Bile duct (tissue), 1 donor: ENCODE data around the genes TMEM33, BEND4 and SHISA3.

GRCh38 chr4:40306868-40307539 is 28.1 kb upstream of the CHRNA9 start:
- PRO-cap: no peak

GRCh38 chr4:40369829-40370048 is 34.6 kb downstream of the CHRNA9 start:
- PRO-cap: no peak

DNA sequence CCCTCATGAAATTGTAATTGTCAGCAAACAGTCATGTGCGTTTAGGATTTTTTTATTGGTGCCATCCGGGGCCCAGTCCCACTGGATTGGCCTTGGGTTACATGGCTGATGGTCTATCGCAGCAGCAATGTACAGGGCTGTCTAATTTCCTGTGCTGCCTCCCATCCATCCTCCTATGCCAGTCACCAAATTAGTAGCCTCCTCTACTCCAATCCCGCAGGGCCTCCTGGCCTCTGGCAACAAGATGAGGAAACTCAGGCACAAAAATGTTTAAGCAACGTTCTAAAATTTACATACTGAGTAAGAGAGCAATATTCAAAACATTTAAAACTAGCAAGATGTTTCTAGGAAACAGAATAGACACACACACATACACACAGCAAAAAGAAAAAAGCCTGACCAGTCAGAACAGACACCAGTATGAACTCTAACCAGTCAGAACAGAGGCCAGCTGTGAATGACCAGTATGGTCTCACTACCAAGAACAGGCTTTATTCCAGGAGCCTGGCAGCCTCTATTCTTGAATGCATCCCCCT is 42.5 kb downstream of the CHRNA9 start:
- PRO-cap: no peak

GRCh38 chr4:40420606-40421089 is 85.5 kb downstream of the CHRNA9 start:
- PRO-cap: no peak

- PRO-cap: no peak
Measured at GRCh38 chr4:40471718-40472220, 136.6 kb downstream of the CHRNA9 start.

- PRO-cap: no peak
Measured at GRCh38 chr4:40500927-40501247, 128.8 kb downstream of the RBM47 start.

DNA sequence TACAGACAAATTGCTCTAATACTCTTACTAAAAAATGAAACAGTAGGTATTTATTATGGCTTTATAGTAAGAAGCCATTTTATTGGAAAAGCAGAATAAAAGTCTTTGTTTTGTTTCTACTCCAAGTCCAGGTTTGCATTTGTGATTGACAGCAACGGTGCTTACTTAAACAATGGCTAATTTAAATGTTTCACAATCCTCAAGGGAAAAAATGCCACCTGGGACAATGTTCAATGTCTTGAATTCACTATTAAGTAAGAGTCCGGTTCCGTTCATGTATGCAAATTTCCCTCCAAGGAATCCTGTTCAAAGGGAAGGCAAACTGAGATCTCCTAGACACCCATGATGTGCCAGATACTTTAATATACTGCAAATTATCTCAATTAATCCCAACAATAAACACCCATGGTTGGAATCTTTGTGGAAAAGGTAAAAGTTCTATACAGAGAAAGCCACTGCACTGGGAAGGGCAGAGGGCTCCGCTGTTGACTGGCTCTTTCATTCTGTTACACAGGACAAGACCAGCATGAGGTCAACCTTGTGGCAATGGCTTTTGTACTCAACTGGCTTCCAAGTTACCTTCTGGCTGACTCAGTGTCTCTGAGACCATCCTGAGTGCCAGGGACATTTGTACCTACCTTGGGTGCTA is 123.5 kb downstream of the RBM47 start:
- PRO-cap: no peak

GRCh38 chr4:40576899-40577636 is 52.6 kb downstream of the RBM47 start:
- PRO-cap: bidirectional peak, plus-strand start at chr4:40577189, minus-strand start at chr4:40577063; unidirectional peak, plus-strand start at chr4:40577396

DNA sequence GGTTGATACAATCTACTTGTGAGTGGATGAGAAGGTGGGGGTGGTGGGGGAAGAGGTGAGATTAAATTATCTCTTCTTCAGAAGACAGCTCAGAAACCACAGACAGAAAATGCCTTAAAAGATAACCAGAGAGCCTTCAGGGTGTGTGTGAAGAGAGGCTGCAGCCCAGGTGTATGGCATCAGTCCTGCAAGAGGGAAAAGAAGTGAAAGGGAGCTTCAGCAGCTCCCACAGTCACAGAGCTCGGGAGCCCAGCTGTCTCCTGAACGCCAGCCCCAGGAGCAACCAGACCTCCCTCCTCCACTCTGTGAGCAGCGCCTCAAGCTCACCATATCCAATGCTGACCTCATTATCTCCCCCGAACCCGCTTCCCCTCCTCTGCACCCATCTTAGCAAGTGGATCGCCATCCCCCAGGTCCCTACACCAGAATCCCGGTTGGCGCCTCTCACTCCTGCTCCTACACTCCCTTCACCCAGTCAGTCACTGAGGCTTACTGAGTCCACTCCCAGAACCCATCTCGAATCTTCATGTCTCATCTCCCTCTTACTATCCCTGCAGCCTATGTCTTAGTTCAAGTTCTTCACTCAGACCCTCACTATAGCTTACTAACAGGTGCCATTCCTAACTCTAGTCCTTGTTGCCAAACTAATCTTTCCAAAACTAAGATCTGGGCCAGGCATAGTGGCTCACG is 47.9 kb downstream of the RBM47 start:
- PRO-cap: no peak

GRCh38 chr4:40630379-40631096 is 874 bp upstream of the RBM47 start:
- PRO-cap: bidirectional peak, plus-strand start at chr4:40630545, minus-strand start at chr4:40630476; bidirectional peak, plus-strand start at chr4:40630881, minus-strand start at chr4:40630848; bidirectional peak, plus-strand start at chr4:40630916, minus-strand start at chr4:40630920

DNA sequence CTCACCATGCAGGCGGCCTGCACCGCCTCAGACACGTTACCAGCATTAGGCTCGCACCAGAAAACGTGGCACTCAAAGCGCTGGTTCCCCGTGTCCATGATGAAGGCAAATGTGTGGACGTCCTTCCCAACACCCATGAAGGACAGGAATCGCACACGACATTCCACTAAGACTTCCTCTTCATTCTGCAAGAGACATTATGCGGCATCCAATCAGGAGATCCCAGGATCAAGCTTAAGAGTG is 72.0 kb downstream of the NSUN7 start:
- PRO-cap: no peak

DNA sequence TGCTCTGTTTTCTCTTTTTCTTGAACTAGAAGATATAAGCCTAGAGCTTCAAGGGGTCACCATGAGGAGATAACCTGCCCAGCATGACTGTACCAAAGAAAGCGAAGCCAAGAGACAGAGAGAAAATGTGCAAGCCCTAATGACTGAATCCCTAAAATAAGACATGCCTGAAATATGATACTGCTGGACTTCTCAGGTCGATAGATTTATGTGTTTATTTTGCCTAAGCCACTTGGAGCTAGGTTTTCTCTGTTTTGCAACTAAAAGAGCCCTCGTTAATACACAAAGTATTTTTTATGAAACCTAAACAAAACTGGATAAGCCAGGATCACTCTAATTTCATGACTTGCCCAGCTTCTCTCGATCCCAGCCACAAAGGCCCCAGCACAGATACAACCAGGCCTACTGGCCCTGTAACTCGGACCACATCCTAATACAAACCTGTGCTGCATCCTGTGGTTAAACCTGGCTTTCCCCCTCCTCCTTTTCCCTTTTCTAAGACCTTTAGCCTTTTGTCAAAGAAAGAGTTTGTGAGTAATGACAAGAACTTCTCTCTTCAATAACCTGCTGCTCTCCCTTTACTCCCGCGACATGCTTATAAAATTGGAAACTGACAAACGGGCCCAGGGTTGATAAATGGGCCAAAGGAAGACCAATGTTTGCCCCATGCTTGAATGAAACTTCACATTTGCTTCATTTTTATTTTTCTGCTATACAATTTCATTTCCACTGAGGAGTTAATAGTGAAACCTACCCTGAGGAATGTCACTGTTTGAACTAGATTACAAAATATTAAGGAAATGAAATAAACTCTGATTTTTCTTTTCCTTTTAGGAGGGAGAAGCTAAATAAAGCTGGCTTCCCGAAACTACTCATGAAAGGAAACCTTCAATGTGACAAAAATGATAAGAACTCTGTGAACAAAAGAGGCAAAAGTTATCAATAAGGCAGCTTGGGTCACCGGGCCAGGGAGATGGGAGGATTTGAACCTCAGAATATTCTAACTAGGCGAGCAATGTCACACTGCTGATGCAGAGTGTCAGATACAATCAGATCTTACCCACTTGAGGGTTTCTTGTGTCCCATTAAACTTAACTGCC is 185.6 kb downstream of the APBB2 start:
- PRO-cap: no peak

DNA sequence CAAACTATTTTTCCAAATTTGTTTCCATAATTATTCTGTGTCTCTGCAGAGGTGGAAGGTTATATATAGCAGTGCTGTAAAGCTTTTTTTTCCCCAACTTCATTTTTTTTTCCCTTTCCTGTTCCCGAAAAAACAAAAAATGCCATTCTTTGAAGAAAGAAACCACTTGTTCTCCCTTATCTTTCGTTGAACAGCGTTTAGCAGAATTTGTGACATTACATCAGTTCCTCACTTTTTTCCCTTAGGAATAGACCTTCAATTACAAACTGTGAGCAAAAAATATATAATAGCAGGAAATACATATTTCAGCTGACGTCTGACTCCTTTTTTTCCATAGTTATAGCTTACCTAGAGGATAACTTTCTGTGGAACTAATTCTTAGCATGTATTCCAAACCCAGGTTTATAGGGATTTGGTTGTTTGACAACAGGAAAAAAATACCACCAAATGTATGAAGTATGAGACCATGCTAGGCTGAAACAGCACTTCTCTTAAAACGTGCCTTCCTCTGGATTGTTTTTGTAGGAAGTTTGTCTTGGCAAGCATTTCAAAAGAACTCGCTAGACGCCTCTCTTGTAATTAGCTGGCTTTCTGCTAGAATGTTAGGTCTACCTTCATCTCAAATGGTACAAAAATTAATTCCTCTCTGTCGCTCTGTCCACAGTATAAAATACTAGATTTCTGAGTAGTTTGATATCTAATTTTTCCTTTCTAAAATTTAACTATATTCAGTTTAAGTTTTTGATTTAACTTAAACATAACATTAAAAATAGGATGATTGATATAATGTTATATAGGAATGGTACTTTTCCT is 2.0 kb upstream of the LIMCH1 start:
- PRO-cap: no peak

GRCh38 chr4:41572507-41572999 is 34.6 kb downstream of the LIMCH1 start:
- PRO-cap: no peak

GRCh38 chr4:41645926-41646465 is 102.5 kb downstream of the PHOX2B start:
- PRO-cap: no peak

DNA sequence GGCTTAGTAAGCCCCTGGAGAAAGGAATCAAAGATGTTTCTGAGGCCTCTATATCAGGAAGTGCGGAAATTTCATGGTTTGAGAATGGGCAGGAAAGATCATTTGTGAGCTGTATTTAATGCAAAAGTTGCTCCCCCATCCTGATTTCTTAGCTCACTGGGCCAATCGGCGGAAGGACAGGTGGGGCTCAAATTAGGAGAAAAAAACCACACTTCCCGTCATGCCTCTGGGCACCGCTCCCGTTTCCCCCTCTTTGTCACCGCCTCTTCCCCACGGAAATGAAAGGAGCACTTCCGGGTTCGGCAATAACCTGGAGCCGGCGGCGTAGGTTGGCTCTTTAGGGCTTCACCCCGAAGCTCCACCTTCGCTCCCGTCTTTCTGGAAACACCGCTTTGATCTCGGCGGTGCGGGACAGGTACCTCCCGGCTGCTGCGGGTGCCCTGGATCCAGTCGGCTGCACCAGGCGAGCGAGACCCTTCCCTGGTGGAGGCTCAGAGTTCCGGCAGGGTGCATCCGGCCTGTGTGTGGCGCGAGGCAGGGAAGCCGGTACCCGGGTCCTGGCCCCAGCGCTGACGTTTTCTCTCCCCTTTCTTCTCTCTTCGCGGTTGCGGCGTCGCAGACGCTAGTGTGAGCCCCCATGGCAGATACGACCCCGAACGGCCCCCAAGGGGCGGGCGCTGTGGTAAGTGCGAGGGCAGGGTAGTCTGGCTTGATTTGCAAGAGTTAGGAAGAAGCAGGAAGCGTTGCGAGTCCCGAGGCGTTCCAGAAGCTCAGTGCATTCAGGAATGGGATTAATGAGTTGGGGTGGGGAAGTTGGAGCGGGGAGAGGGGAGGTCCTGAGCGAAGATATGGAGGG is at the start of gene TMEM33:
Gene TMEM33, plus strand, starts transcription at position 582 of the 856 bp plus-strand sequence.
- PRO-cap: bidirectional peak, plus-strand start at position 305 of the sequence, minus-strand start at position 150 of the sequence

- PRO-cap: no peak
Measured at GRCh38 chr4:42151263-42151581, 1.2 kb downstream of the BEND4 start.

DNA sequence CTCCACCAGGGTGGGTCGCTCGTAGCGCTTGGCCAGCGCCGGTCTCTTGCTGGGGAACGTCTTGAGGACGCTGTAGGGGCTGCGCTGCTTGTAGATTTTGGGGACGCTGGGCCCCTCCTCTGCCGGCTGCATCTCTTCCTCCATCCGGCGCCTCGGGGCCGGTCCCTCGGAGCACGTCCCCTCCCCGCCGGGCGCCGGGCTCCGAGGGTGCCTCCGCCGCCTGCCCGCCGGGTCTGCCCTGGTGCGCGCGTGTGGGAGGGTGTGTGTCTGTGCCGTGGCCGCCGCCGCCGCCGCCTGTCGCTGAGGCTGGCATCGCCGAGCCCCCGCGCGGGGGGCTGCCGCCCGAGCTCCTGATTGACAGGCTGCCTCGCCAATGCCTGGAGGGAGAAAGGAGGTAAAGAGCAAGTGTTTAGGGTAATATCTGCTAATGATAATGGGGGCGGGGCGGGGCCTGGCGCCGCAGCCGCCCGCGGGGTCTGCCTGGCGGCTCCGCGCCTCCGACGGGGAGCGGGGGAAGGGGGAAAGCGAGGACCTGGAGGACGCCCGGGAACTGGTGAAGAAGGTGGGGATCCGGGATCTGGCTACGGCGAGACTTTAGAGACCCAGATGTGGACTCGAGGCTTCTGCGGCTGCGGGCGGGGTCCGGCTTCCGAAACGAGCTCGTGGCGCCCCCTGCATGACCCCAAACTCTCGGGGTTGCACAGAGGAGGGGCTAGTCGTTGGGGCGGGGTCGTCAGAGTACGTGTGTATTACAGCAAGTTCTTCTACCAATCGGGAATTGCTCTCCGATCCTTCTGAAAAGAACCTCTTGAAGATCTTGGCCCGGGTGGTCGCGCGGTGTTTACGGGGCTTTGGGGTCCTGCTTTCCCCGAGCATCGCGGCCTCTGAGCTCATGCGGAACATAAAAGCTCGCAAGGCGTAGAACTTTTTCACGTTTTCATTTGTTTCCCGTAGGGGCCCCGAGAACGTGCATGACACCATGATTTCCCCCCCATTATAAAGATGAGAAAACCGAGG is at the start of gene BEND4:
Gene BEND4, minus strand, starts transcription at position 656 of the 1,017 bp plus-strand sequence.
- PRO-cap: no peak

DNA sequence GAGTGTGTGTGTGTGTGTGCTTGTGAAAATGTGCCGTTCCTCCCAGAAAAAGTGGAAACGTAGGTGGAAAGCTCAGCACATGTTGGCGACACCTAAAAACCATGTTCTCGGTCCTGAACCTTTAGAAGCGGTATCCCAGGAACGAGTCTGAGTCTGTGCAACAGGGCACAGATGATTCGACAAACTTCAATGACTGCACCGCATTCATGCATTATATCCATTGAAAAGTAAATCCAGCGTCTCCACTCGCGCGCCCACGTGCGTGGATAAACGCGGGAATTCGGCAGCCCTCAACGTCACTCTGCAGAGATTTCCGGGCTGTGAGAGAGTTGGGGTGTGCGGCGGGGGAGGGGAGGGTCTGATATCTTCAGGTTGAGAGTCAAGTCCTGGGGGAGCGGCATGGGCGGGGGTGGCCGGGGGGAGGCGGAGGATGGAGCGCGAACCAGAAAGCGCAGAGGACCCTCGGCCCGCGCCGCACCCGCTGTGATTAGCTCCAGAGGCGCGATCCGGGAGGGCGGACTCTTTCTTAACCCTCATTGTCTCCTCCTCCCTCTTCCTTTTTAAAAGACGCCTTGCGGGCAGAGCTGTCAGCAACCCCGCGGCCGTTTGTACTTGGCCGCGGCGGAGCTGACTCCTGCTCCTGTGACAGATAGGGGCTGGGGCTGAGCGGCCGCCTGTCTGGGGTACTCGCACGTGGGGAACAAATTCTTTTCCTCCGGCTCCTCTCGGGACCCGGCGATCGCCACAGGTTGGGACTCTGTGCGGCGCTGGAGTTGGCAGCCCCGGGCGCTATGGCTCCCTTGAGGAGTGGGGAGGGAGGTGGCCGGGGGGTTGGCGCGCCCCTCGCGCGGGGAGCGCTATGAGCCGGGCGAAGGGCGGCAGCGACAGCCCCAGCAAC is at the start of gene SHISA3:
Gene SHISA3, plus strand, starts transcription at position 590 of the 898 bp plus-strand sequence.
- PRO-cap: no peak

- PRO-cap: no peak
Measured at GRCh38 chr4:42609626-42610452, 47.1 kb downstream of the ATP8A1 start.